Caco-2 (cell line): ENCODE data around the gene H2AJ.

DNA sequence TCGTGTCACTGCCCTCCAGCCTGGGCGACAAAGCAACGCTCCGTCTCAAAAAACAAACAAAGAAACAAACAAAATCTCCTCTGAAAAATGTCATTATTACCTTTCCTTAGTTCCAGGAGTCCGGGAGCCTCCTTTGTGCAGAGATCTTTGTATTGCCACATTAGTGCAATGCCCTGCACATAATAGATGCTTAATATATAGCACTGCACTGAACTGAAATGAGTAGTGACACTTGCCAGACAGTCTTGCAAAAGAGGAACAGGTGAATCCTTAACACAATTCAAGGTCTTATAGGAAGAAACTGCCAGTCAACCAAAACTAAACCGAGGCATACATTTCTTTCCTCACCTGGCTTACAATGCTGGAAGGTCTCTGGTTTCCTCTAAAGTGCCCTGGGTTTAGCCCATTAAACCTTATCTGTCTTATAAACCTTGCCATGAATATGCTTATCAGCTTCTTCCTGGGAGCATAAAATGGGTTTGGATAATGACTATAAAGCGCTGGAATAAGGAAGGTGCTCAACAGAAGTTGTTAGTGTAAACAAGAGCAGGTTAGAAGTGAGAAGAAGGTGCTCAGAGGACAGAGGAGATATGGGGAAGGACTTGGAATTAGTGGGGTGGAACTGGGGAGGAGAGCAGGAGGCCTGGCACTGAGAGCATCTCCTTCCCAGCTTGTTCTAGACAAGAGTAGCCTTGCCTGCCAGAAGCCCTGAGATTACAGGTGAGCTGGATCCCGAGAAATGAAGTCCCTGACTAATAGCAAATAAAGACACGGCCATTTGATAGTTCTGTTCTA lies 14.2 kb upstream of the GPRC5A start:
- PRO-cap, result no peak
- RRBS, result no CpG with 5 or more reads among the region's 9 CpGs

DNA sequence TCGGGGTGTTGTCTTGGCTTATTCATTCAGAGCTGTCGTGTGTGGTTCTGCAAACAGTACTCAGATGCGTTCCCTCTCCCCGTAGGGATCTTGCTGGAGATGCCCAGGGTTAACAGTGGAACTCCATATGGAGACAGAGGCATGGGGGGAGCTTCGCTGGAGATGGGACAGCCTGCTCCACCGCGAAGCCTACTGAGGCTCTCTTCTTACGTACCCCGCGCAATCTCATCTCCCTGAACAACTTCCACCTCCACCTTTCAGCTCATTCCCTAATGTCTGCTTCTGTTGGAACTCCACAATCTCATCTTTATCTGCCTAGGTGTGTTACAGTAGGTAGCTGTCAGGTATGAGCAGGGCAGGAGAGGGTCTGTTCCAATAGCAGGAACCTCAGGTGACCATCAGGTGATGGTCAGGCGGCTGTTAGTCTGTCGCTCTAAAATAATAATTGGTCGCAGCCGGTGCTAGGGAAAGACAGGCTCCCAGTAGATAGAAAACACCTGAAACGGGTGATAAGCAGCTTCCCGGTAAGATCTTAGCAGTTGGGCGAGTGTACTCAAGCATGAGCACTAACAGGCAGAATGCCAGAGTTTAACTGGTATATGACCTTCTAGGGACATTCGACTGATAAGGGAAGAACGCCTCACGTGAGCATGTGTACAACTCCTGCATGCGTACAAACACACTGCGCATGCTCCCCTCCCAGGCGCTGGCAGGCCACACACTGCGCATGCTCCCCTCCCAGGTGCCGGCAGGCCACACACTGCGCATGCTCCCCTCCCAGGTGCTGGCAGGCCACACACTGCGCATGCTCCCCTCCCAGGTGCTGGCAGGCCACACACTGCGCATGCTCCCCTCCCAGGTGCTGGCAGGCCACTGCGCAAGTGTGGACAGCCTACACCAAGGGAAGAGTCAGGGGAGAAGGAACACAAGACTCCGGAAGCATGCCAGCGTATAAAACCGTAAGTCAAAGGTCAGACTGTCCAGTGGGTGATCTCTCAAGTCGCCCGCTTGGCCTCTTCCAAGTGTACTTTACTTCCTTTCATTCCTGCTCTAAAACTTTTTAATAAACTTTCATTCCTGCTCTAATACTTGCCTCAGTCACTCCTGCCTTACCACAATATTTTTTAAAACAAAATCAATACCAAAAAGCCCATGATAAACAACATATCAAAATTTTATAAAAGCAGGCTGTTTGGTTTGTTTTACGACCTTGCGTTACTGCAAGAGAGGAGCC lies 24.7 kb downstream of the GPRC5D start:
- PRO-cap, result bidirectional peak, plus-strand start at position 332 of the sequence, minus-strand start at position 443 of the sequence; bidirectional peak, plus-strand start at position 981 of the sequence, minus-strand start at position 580 of the sequence
- RRBS, result no CpG with 5 or more reads among the region's 36 CpGs

DNA sequence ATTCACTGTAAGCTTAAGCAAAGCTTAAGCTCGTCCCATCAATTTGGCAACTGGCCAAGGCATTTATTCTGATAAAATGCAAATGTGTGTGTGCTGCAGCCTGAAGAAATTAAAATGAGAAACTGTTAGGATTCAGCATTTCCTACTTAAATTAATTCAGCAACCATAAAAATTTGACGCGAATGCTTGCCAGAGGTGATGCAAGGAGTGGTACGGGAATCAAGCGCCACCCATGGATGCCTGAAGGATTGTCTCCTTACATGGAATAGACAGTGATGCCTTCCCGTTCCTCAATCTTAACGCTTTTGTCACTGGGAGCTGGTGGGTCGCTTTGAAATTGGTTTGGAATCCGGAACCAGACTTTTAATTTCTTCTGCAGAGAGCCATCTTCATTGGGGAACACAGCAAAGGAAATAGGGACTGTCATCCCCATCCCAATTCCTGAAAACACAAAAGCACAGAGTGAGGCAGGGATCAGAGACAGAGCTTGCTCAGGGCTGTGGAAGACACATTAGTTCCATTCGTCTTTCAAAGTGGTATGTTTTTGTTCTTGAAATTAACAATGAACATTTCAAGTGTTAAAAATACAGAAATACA lies 13.1 kb downstream of the HEBP1 start:
- PRO-cap, result no peak
- RRBS, result no CpG with 5 or more reads among the region's 10 CpGs

GRCh38 chr12:13066434-13066926 lies 22.3 kb downstream of the FAM234B start:
- PRO-cap, result no peak
- RRBS, result no CpG with 5 or more reads among the region's 7 CpGs

GRCh38 chr12:13135173-13136217 lies 32.0 kb upstream of the GSG1 start:
- PRO-cap, result no peak
- RRBS, result 58% methylated on average over 6 of the region's 17 CpGs

GRCh38 chr12:13195773-13196307 lies 686 bp upstream of the EMP1 start:
- PRO-cap, result unidirectional peak, plus-strand start at chr12:13196083
- RRBS, result no CpG with 5 or more reads among the region's 2 CpGs

DNA sequence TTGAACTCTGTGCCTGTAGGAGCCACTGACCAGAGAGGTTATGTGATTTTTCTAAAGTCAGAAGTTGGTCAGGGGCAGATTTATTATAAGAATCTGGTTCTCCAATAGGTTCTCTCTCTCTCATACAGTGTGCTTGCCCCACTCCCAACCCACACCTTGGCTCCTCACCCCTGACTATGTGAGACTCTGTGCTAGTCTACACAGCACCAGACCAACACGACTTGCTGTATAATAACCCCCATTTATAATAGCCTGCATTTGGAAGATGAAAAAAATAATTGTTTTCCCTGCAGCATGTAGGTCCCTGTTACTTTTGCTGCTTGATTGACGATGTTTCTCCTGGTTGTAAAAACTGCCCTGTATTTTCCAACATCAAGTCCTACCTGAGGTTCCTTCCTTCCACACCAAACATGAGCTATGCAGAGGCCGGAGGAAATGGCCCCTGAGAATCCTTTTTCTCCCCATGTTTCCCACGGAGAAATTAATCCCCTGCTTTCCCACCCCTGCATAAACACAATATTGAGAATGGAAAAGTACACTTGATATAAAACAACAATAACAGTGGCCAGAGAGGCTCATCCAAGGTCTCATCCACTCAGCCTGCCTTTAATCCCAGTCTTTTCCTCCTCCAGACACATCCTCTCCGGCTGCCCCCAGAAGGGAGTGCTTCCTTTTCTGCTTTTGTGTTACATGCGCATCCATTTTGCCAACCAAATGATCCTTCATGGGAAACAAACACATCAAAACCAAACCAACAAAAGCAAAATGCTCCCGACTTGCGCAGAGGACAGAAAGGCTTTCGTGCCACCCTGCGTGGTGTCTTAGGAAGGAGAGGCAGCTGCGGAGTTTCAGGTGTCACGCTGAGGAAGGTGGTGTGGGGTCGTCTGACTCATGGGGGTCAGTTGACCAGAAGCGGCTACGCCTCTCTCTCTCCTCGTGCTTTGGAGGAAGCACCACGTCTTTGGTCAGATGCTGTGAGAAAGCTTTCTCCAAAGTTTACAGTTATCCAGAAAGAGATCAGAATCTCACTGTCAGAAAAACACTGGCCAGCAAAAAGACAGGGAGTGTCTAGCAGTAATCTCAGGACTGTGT lies 7.6 kb downstream of the EMP1 start:
- PRO-cap, result no peak
- RRBS, result no CpG with 5 or more reads among the region's 17 CpGs

GRCh38 chr12:13205609-13206907 lies 9.5 kb downstream of the EMP1 start:
- PRO-cap, result no peak
- RRBS, result no CpG with 5 or more reads among the region's 4 CpGs

GRCh38 chr12:13386525-13387018 lies 190.0 kb downstream of the EMP1 start:
- PRO-cap, result no peak
- RRBS, result no CpG with 5 or more reads among the region's 1 CpG

- PRO-cap, result no peak
- RRBS, result no CpG with 5 or more reads among the region's 2 CpGs
Observed at GRCh38 chr12:13956858-13957162, 24.6 kb downstream of the GRIN2B start.

DNA sequence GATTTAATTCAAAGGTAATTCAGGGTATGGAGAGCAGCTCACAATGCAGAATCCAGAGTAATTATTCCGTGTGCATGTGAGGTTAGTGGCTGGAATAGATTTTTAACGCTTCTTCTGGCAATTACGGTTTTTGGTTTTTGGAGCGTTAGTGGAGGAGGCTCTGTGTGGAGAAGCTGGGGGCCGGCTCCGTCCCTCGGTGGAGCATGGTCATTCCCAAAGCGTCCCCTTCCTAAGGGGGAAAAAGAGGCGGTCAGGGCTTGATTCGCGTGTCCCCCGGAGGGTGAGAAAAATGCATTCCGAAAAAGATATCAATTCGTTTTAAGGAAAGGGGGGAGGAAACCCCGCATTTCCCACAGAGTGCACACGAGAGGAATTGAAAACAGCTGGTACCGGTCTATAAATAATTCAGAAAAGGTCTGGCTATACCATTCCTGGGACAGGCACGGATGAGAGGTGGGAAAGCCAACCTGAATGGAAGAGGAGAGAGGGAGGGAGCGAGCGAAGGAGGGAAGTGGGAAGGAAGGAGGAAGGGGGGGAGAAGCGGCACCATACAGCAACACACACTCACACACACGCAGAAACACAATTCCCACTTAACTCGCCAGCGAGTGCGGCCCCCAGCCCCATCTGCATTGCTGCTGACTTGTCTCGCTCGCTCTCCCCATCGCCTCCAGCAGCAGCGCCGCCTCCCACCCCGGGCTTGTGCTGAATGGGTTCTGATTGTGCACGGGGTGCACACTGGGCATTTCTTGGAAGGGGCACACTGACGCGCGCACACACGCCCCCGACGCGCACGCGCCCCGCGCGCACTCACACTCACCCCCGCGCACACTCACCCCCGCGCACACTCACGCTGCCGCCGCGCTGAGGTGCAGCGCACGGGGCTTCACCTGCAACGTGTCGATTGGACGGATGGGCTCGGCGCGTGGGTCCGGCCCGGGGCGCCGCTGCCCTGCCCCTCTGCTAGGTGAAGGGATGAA lies 984 bp downstream of the GRIN2B start:
- PRO-cap, result bidirectional peak, plus-strand start at position 889 of the sequence, minus-strand start at position 718 of the sequence
- RRBS, result 71% methylated on average over 10 of the region's 64 CpGs

GRCh38 chr12:14157000-14157927 lies 175.9 kb upstream of the GRIN2B start:
- PRO-cap, result no peak
- RRBS, result no CpG with 5 or more reads among the region's 3 CpGs

- PRO-cap, result no peak
- RRBS, result no CpG with 5 or more reads among the region's 4 CpGs
Observed at GRCh38 chr12:14614623-14615391, 47.1 kb upstream of the PLBD1 start.

GRCh38 chr12:14773440-14774098 lies 636 bp upstream of the H2AJ start:
- PRO-cap, result no peak
- RRBS, result no CpG with 5 or more reads among the region's 23 CpGs

DNA sequence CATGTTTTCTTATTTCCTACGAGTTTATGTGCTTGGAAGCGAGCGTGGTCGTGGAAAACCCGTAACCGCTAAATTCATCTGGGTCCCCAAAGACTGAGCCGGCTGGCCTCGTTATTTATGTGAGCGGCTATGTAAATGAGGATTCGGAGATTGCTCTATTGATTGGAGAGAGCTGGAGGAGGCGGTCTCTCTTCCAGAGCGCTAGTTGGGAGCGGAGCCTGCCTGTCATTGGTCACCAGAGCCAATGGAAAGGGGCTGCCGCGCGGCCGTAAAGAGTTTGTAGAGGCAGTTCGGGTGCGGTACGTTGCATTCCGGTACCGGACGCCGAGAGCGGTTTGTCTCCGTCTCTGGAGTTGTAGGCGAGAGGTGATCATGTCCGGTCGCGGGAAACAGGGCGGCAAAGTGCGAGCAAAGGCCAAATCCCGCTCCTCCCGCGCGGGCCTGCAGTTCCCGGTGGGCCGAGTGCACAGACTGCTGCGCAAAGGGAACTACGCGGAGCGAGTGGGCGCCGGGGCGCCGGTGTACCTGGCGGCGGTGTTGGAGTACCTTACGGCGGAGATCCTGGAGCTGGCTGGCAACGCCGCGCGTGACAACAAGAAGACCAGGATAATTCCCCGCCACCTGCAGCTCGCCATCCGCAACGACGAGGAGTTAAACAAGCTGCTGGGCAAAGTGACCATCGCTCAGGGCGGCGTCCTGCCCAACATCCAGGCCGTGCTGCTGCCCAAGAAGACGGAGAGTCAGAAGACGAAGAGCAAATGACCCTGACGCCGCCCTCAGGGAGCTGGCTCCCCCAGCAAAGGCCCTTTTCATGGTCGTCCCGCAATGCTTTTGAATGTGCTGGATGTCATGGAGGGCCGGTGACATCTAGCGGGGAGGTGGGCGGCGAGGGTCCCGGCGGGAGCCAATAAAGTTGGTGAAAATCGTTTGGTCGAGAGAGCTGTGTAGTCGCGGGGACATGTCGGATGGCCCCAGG lies at the start of gene H2AJ:
TSS of gene H2AJ (plus strand) at position 307 of the 976 bp plus-strand sequence.
- PRO-cap, result bidirectional peak, plus-strand start at position 307 of the sequence, minus-strand start at position 88 of the sequence; bidirectional peak, plus-strand start at position 446 of the sequence, minus-strand start at position 473 of the sequence; bidirectional peak, plus-strand start at position 743 of the sequence, minus-strand start at position 573 of the sequence
- RRBS, result 2% methylated on average over 22 of the region's 80 CpGs

DNA sequence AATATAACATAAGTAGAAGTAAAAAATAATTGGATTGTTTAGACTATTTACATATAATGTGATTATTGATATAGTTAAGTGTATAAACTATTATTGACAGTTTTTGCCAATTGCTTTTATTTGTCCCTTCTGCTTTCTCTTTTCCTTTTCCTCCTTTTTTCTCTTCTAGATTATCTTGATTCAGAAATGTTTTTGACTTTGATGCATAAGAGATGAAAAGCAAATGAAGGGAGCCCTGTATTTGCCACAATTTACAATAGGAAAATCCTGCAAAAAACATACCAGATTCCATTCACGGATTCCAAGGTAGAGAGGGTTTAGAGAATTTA lies 4.3 kb downstream of the MGP start:
- PRO-cap, result no peak
- RRBS, result no CpG with 5 or more reads among the region's 1 CpG

- PRO-cap, result no peak
- RRBS, result no CpG with 5 or more reads among the region's 6 CpGs
Observed at GRCh38 chr12:14896354-14896782, 10.7 kb upstream of the MGP start.

GRCh38 chr12:14910600-14911489 lies 25.2 kb upstream of the MGP start:
- PRO-cap, result no peak
- RRBS, result no CpG with 5 or more reads among the region's 6 CpGs

GRCh38 chr12:14921075-14921710 lies 17.1 kb downstream of the ERP27 start:
- PRO-cap, result no peak
- RRBS, result no CpG with 5 or more reads among the region's 3 CpGs

GRCh38 chr12:14941481-14942999 lies 3.7 kb upstream of the ERP27 start:
- PRO-cap, result no peak
- RRBS, result no CpG with 5 or more reads among the region's 17 CpGs